Hair follicle dermal papilla cell (primary cell): ENCODE measurements around a stretch of chr17.

DNA sequence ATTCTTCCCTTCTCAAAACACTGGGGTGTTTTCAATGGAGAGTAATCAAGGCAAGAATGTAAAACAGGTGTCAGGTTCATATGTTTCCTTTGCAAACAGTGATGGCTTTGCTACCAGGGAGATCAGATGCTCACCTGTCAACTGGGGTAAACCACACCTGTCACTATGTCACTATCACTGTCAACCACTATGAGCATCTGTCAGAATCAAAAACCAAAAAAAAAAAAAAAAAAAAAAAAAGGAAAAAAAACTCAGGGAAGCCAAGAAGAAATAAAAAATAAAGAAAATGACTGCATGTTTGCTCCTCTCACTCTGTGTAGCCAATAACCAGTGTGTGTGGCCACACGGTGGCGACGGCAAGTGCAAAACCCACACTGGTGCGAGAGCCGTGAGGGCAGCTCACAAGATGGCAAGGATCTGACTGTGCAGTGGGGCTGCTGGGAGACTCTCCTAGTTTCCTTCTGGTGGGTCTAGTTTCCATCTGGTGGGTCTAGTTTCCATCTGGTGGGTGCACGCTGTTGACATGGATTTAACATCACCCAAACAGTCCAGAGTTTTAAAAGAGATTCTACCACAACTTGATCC lies 22.7 kb downstream of the USP22 start:
- CAGE, long polyA plus RNA, result no peak

- CAGE, long polyA plus RNA, result no peak
Observed at GRCh38 chr17:21119695-21120242, 7.0 kb upstream of the DHRS7B start.

- CAGE, long polyA plus RNA, result no peak
Observed at GRCh38 chr17:21140997-21141411, 14.2 kb downstream of the DHRS7B start.

- CAGE, long polyA plus RNA, result no peak
Observed at GRCh38 chr17:21211503-21212508, 2.2 kb downstream of the TMEM11 start.

DNA sequence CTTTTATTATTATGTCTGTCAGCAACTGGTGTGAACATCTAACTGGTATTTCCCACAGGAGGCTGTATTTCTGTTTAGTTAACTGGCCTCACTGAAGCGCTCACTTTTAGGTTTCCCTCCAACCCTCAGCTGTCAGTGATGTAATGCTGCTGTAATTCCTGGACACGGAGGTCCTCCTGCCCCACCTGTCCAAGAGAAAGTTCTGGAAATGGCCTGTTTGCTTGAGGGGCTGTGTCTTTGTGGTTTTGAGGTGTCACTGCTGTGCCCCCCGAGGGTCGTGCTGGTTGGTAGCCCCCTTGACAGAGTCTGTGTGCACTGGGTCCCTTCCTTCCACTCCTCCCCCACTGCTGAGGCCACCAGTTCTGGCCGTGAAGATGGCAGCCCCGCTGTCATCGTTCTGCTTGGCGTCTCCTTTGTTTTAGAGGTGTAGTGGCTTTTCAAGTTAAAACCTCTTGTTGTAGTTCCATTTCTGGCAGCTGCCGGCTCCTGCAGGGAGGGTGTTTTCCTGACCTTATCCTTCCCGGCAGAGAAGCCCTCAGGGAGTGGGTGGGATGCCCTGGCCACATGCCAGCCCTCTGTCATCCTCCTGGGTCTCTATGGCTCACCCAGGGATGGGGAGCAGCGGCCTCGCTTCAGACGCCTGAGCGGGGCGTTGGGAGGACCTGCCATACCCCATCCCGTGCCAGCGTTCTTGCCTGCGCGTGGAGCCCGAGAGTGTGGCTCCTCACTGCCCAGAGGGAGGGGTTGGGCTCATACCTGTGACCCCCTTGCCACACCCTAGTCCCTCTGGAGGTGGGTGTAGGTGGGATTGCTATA lies 11.7 kb downstream of the KCNJ12 start:
- CAGE, long polyA plus RNA, result no peak

DNA sequence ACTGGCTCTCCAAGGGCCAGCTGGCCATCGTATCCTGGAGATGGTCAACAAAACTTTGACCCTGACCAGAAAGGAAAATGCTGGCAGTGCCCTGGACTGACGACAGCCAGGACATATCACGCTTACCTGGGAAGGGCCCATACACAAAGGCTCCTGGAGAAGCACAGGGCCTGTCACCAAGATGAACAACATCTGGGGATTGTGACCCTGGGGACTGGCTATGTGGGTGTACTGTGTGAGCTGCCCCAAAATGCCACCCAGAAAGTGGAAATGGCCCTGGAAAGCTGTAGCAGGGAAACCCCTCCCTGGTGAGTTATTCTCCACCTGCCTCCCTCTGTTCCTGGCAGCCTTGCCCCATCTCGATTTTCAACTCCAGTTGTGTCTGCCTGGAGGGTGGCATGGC lies 117.6 kb upstream of the KCNJ18 start:
- CAGE, long polyA plus RNA, result no peak

DNA sequence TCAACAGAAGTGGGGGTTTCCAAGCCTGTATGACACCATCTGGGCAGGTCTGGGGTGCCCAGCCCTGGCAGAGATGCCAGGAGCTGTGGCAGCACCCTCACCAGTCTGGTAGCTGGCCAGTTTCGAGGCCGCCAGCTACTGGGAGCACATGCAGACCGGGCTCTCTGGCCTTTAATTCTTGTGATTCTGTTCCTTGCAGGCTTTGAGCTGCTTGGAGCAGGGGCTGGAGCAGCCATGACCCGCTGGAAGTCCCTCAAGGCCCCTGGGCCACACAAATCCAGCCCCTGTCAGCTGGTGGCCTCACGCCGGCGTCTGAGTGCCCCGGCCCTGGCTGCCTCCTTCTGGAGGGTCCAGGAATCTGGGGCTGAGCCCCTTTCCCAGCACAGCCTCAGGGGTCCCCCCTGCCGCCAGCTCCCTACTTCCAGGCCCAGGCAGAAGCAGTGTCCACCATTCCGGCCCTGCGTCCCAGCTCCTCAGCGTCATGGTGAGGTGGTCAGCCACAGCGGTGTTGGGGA lies 7.4 kb downstream of the KCNJ18 start:
- CAGE, long polyA plus RNA, result no peak

- CAGE, long polyA plus RNA, result no peak
Observed at GRCh38 chr17:22323380-22323750, 631.0 kb downstream of the KCNJ18 start.

- CAGE, long polyA plus RNA, result no peak
Observed at GRCh38 chr17:26731459-26731854, 562.5 kb upstream of the WSB1 start.

DNA sequence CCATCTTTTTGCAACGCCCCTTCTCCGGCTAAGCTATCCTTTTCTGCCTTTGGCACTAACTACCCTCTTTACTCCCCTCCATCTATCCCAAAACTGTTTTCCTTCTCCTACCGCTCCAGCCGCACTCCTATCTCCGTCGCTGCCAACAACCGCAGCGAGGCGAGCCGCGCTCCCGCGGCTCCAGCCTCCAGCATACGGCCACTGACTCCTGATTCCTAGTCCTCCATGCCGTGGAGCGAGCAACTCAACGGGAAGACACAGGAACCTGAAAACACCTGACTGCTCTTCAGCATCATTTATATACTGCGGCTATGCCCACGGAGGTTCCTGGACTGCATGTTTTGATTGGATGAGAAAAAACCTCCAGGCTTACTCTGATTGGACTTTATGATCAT lies 204.9 kb upstream of the WSB1 start:
- CAGE, long polyA plus RNA, result no peak

DNA sequence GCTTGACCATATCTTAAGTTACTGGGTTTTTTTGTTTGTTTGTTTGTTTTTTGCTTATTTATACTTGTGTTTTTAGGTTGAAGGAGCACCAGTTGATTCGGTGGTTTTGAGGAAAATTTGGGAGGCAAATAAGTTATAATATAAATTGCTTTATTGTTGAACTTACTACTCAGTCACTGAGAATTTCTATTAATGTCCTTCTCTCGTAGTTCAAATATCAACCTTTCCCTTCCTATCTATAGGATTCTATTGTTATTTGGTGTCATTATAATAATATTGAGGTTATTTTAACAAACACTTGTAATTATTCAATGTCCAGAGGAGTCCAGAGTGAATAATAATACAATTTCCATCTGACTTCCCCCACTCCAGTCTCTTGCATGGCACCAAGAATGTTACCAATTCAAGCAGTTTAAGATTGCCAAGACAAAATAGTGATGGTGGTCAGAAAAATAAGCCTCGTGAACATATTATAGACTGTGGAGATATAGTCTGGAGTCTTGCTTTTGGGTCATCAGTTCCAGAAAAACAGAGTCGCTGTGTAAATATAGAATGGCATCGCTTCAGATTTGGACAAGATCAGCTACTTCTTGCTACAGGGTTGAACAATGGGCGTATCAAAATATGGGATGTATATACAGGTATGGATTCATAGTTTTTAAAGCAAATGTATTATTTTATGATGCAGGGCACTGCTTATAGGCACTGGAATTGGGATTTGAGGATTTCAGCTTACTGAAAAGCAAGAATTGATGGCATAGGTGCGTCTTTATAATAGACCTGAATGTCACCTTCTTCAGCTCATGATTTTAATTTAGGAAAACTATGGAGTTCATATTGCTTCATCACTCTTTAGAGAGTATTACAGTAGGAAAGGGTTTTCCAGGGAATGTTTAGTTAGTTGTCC lies 9.3 kb downstream of the WSB1 start:
- CAGE, long polyA plus RNA, result no peak

- CAGE, long polyA plus RNA, result no peak
Observed at GRCh38 chr17:27323621-27324164, 29.8 kb downstream of the WSB1 start.

DNA sequence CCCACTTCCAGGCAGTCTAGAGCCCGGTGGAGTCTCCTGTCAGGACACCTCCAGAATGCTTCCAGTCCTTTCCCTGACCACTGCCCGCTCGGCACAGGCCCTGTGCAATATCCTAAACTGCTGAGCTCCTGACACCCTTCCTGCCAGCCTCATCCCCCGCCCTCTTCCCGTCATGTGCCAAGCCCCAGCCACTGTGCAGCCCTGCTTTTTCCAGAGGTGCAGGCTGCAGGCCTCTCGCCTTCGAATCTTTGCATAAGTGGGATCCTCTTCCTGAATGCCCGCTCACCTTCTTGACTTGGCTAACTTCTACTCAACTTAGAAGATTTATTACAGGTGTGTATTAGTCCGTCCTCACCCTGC lies 73.8 kb downstream of the WSB1 start:
- CAGE, long polyA plus RNA, result no peak

GRCh38 chr17:27473433-27474639 lies 17.6 kb downstream of the KSR1 start:
- CAGE, long polyA plus RNA, result no peak

DNA sequence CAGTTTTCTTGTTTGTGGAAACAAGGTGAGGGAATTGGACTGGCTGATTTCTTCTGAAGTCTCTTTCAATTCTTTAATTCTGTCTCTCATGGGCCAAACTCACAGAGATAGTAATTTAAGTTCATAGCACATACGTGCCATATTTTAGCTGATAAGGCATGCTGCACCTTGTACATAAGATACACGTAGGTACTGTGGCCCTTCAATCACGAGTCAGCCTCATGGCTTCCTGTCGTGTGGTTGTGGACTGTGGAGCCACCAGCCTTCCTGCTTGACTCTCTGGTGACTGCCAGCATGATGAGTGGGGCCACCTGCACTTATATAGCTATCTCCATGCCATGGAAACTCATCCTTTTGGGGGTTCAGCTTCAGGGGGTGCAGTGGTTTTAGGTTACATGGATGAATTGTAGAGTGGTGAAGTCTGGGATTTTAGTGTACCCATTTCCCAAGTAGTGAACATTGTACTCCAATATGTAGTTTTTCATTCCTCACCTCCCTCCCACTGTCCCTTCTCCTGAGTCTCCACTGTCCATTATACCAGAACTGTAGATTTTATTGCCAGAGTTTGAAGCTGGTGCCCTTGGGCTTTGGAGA lies 25.2 kb downstream of the KSR1 start:
- CAGE, long polyA plus RNA, result no peak

GRCh38 chr17:27531482-27532255 lies 75.4 kb downstream of the KSR1 start:
- CAGE, long polyA plus RNA, result no peak

DNA sequence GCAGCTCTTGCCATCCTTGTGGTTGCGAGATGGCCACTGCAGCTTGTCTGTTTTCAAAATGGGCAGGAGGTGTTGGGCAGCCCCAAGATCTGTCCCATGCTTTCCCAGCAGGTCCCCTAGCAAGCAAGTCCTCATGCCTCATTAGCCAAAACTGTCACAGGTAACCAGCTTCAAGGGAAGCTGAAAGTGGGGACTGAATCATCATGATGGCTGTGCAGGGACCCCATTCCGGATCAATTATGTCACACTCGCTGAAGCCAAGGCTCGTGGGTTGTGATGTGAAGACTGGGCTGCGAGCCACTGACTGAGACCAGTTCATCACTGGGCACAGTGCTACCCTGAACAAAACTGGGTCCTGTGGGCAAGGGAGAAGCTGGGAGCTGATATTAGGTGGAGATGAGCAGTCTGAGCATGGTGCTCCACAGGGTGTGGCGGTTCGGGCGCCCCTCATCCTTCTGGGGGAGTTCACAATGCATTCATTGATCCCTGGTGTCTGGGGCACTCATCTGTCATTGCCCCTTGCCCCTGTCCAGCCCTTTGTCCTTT lies 82.2 kb downstream of the KSR1 start:
- CAGE, long polyA plus RNA, result no peak

- CAGE, long polyA plus RNA, result no peak
Observed at GRCh38 chr17:27793477-27794350, 6.6 kb downstream of the NOS2 start.

DNA sequence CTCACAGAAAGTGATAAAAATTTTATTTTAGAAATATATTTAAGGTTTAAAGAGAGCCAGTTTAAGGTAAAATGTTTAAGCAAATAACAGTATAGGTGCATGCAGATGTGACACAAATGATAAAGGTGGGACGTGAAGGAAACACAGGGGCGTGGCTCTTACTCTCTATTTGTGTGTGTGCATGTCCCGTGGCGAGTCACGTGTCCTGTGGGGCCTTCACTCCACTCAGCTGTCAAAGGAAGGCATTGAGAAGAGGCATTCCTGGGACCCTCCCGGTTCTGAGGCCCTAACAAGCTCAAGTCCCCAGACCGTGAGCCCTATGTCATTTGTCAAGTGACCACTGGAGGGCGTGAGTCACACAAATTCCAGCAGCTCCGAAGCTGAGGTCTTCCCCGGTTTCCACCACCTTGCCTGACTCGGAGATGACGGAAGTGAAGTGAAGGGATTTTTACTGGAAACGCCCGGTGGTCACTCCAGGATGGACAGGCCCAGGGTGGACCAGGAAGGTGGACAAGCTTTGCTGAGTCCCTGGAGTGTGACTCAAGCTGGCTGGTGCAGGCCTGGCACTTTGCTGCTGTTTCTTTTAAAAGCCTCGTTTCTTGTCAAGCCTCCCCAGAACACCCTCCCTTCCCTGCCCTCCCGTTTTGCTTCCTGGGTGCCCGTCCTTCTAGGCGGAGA lies 5.1 kb upstream of the NOS2 start:
- CAGE, long polyA plus RNA, result no peak

- CAGE, long polyA plus RNA, result no peak
Observed at GRCh38 chr17:28034166-28034955, 8.1 kb upstream of the NLK start.